GM23338 (cell line): ENCODE measurements around the genes AKT3, ZBTB18 and CATSPERE.

DNA sequence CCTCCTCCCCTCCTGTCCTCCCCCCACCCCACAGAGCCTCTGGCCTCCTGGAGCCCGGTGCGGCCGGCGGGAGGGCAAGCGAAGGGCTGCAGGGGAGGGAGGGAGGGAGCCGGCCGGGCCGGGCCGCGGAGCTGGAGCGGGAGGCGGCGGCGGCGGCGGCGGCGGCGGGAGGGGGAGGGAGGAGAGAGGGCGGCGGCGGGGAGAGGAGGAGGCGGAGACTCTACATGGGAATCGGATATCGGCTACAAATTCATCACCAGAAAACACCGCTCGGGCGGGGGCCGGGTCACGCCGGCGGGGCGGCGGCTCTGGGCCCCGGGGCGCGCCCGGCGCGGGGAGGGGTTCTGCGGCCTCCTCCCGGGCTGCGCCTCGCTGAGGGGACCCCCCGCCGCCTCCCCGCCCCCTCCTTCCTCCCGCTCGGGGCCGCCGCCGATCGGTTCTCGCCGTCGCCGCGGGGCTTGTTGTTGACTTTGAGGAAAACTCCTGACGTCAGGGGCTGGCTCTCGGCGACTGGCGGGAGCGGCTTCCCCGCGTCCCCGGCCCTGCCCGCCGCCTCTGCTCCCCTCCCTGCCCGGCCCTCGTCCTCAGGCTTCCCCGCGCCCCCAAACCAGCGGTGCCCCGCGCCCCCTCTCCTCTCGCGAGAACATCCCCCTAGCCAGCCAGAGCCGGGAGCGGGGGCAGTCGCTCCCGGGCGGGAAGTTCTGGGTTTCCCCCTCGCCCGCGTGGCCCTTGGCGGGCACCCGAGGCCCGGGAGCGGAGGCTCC lies at the start of gene AKT3:
AKT3 (minus strand) TSS at position 90 of the 764 bp plus-strand sequence.
- PRO-cap, result bidirectional peak, plus-strand start at position 259 of the sequence, minus-strand start at position 90 of the sequence; bidirectional peak, plus-strand start outside the sequence, minus-strand start at position 557 of the sequence
- RAMPAGE, long total RNA, result no peak

GRCh38 chr1:244050883-244051440 lies at the start of gene ZBTB18:
TSS of gene ZBTB18 (plus strand) at chr1:244051283.
- PRO-cap, result no peak
- RAMPAGE, long total RNA, result no peak

DNA sequence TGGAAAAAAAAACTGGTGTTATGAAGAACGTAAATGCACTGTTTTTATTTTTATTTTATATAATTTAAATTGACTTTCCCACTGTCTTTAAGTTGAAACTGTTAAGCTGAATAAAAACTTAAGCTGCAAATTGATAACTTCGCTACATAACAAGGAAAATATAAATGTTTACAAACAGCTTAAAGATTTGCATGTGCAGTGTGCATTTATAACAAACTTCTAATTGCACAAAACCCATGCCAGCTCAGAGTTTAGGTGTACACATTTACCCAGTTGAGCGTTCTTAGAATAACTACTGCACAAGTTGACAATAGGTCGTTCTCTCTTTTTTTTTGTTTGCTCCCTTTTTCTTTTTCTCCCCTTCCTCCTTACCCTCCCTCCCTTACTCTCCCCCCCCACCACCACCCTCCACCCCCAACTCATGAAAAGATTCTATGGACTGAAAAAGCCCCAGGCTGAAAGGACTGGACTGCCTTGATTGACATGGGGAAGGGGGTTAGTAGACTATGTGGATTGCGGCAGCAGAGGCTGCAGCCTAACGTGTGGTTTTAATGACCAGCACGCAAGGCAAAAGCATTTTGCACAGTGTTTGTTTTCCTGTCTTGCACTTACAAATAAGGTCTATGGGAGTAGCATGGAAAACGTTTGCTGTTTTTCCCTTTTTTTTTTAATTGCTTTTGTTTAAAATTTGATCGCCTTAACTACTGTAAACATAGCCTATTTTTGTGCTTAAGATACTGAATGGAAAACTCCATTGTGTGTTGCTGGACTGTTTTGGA lies 5.4 kb downstream of the ZBTB18 start:
- PRO-cap, result no peak
- RAMPAGE, long total RNA, result no peak

DNA sequence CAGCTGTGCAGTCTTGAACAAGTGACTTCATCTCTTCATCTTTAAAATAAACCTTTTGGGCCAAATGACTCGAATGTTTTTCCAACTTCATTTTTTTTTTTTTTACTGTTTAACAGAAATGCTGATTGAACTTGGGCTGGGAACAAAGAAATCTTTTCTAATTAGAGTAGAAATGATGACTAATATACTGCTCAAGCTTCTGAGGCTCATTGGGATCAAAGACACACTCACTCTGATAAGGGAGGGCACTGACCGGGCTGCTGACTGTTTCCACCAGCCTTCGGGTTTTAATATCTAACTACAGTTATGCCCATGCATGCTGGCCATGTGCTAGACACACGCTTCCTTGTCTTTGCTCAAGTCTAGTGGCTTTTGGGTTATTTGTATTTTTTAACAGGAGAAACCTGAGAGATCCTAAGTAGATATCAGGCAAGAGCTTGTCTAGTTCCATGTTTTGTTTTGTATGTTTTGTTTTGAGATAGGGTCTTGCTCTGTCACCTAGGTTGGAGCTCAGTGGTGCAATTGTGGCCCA lies 16.8 kb downstream of the ZBTB18 start:
- PRO-cap, result no peak
- RAMPAGE, long total RNA, result no peak

DNA sequence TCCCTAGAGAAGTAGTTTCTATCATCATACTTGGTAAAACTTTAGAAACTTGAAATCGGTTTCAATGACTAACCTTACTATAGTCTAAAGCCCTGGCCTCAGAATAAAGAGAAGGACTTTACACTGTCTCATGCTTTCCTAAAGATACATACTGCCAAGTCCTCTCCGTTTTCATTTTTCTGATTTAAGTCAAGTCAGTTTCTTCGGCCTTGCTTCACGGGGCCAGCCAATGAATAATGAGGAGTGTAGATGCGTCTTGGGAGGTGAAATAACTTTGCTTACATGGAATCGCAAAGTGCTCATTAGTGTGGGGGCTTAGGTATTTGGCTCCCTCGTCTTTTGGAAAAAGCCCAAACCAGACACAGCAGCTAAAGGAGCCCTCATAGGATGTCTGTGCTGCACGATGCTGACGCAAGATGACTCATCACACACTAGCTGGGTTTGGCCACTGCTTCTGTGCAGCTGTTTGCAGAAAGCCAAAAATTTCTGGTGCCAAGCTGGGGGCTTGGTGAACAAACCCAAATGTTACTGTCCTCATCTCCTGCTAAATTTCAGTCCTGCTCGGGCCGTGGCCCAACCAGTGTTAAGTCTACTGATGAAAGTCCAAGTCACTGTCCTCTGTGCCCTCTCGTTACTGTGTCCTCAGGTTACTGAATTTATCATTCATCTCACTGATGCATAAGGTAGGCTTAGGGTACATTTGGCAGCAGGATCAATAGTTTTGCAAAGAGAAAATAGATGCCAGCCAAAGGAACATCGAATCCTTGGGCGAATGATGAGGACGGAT lies 78.7 kb upstream of the C1orf100 start:
- PRO-cap, result no peak
- RAMPAGE, long total RNA, result no peak

DNA sequence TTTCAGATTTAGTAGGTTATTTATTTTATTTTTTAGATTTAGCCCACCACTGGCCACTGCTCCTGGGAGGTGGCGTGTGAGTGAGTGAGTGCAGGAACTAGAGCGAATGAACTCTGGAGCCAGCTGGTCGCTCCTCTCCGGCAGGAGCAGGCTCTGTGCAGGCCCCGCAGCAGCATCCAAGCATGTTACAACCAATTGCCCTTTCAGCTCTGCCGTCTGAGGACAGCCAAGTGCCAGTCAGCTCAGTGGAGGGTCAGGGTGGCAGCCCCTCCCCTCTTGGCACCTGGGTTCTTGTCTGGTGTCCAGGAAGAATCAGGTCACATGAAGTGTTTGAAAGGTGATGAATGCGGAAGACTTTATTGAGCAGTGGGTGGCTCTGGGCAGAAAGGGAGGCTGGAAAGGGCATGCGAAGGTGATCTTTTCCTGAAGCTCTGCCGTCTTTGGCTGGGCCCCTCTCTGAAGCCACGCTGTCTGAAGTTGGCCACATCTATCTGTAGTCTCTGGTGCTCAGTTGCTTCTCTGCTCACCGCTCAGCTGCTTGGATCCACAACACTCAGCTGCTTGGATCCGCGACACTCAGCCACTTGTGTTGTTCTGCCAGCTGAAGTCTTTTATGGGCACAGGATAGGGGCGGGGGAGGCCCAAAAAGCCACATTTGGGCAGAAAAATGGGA lies 40.6 kb upstream of the C1orf100 start:
- PRO-cap, result no peak
- RAMPAGE, long total RNA, result no peak

- PRO-cap, result no peak
- RAMPAGE, long total RNA, result no peak
Measured at GRCh38 chr1:244324691-244325329, 27.6 kb upstream of the C1orf100 start.

- PRO-cap, result bidirectional peak, plus-strand start at chr1:244341966, minus-strand start at chr1:244341828
- RAMPAGE, long total RNA, result no peak
Measured at GRCh38 chr1:244341246-244342256, 10.9 kb upstream of the C1orf100 start.

- PRO-cap, result unidirectional peak, plus-strand start at chr1:244362242
- RAMPAGE, long total RNA, result no peak
Measured at GRCh38 chr1:244362097-244362791, 9.8 kb downstream of the C1orf100 start.

GRCh38 chr1:244460909-244462241 lies at the start of gene CATSPERE:
TSS of gene CATSPERE (plus strand) at chr1:244461273.
- PRO-cap, result bidirectional peak, plus-strand start at chr1:244461526, minus-strand start at chr1:244461477; bidirectional peak, plus-strand start at chr1:244461840, minus-strand start at chr1:244461771
- RAMPAGE, long total RNA, result no peak

DNA sequence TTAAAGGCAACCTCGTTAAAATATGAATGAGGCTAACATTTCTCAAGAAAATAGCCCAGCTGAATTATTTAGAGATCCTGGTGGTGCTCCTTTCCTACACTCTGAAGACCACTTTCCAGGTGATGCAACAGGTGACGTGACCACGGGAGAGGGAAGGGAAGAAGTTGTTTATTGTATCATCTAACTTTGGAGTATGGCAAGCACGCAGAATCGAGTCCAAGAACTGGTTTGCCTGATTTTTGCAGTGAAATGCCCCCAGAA lies 911 bp downstream of the DESI2 start:
- PRO-cap, result bidirectional peak, plus-strand start at position 171 of the sequence, minus-strand start at position 109 of the sequence
- RAMPAGE, long total RNA, result no peak

GRCh38 chr1:244837438-244838237 lies 2.2 kb downstream of the COX20 start:
- PRO-cap, result no peak
- RAMPAGE, long total RNA, result no peak

DNA sequence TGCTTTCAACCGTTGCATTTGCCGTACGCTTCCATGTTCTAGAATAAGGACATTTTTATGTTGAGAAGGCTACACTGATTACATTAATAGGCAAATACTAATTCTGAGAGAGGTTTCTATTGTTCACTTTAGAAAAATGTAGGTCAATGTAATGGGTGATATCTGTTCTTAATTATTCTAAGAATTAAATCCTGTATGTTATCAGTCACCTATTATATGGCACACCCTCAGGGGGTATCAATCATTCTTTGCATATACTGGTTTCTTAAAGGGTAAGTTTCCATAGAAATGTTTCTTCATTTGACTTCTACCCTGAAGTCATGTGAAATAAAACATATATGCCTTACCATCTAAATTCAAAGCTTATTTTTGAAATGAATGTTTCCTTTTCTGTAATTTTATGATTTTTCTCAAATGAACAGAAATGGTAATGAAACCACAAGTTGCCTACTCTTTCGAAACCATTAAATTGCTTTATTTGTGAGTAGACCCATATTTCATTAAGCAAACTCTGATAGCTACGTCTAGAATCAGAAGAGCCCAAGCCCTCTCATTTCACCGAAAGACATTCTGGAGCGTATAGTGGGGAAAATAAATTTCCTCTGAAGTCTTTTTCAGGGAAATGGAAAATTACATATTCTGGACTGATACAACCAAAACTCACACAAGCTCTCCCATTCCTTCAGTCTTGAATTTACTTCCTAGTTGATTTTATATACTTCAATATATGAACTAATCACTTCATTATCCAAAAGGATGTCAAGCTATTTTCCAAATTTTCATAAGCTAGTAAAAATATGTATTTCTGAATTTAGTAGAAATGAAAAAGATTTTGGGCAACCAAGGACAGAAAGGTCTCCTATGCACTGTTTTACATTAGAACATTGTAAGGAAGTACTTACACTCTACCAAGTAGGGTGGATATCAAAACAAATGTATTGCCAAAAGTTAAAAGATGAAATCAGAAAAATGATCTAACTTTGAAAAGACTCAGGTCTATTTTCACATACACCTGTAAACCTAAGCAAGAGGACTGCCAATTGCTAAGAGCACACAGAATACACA lies 12.4 kb downstream of the COX20 start:
- PRO-cap, result no peak
- RAMPAGE, long total RNA, result no peak

- PRO-cap, result no peak
- RAMPAGE, long total RNA, result no peak
Measured at GRCh38 chr1:244853150-244853567, 11.2 kb downstream of the HNRNPU start.

DNA sequence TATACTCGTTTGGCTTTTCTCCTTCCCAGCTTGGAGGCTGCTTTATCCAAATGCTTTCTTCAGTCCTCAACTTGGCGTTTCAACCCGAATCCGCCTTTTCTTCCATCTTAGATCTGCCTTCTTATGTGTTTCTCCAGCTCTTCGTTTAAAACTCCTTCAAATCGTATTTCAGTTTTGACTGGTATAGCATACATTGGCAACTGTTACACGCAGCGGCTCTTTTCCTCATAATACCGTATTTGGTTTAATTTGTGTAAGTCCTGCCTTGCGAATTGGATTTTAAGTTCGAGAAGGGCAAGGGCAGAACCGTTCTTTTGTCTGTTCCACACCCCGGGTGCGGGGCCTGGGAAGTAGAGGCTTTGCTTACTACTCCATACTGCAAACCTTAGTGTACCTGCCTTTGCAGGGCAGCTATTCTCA lies 484 bp upstream of the HNRNPU start:
- PRO-cap, result bidirectional peak, plus-strand start at position 326 of the sequence, minus-strand start at position 336 of the sequence
- RAMPAGE, long total RNA, result no peak

- PRO-cap, result no peak
- RAMPAGE, long total RNA, result no peak
Measured at GRCh38 chr1:245984959-245985581, 522.0 kb downstream of the SMYD3 start.

DNA sequence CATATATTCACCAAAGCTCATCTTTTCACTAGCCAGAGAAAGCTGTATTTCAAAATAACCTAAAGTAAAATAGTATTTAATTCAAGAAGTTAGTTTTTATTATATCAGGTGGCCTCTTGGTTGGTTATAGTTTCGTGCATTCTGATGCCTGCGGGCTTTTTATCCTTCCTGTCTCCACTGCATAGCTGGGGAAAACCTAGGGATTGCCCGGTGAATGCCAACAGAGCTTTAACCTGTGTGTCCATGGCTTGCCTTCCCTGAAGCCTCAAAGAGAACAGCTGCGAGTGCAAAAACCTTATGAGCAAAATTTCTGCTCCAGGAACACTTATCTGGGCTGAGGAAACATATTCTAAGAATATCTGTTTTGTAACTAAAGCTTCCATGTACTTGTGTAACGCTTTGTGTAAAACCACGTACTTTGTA lies 7.1 kb downstream of the CNST start:
- PRO-cap, result no peak
- RAMPAGE, long total RNA, result no peak

DNA sequence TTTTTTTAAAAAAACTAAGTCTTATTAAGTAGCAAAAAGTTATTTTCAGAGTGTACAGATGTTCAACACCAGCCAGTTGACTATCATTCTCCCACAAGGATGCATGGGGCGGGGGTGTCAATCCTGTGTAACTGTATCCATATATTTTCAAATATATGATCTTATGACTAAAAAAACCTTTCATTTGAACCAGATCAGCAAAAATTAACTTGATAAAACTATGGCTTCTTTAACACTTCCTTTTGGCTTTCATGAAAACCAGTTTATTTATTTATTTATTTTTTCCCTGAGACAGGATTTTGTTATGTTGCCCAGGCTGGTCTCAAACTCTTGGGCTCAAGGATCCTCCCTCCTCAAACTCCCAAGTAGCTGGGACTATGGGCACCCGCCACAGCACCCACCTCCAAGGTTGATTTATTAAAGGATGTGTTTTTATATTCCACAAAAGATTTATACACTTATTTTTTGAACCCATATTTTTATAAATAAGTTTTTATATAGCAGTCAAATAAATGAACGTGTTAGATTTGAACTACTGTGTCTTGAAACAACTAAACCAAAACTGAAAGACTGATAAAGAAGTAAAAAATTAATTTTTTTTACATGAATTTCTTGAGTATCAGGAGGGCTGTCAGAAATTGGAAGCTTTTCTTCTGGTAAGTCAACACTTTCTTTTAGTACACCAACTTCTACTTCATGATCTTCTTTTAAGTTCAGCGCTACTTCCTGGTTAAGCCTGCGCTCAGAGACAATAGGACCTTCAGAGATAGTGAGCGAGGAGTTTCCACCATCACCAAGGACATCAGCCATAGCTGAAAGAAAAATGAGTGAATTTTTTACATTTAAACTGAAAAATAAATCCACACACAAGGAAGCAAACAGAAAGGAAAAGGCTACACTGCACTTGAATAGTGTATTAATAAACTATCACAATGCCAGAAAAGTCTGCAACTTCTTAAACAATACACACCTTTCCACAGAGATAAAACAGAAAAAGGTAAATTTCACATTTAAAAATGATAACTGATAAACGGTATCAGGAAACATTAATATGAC lies 78.9 kb downstream of the AHCTF1 start:
- PRO-cap, result no peak
- RAMPAGE, long total RNA, result no peak

DNA sequence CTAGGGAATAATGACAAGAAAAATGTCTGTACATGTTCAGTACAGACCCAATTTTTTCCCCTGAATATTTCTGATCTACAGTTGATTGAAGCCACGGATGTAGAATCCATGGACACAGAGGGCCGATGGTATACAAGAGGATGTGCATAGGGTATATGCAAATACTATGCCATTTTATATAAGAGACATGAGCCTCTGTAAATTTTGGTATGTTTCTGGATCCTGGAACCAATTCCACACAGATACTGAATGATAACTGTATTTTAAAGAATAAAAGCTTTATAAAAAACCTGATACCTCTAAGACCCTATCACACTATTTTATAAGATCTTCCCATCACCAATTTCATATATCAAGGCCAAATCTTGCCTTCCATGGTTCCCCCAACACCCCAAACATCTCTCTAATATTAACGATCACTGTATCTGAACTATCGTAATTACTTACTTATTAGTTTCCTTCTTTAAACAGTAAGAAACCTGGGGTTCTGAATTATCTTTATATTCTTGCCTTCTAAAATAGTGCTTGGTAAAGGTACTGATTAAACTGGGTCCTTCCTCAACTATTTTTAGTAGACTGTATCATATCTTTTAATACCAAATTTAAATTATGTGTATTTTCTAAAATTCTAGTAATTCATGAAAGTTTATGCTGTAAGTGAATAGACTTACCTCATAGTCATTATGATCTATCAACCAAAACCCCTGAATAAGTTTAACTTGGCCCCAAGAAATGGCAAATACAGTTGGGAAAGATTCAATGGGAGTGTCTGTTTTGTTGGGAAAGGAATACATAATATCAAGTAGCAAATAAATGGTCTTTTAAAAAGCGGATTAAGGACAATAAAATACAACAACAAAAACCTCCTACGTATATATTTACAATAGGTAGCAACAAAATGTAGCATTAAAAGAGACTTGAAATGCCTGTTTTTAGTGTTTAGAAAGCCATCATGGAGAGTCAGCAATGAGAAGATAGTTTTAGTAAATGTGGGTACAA lies 44.9 kb downstream of the AHCTF1 start:
- PRO-cap, result no peak
- RAMPAGE, long total RNA, result no peak

DNA sequence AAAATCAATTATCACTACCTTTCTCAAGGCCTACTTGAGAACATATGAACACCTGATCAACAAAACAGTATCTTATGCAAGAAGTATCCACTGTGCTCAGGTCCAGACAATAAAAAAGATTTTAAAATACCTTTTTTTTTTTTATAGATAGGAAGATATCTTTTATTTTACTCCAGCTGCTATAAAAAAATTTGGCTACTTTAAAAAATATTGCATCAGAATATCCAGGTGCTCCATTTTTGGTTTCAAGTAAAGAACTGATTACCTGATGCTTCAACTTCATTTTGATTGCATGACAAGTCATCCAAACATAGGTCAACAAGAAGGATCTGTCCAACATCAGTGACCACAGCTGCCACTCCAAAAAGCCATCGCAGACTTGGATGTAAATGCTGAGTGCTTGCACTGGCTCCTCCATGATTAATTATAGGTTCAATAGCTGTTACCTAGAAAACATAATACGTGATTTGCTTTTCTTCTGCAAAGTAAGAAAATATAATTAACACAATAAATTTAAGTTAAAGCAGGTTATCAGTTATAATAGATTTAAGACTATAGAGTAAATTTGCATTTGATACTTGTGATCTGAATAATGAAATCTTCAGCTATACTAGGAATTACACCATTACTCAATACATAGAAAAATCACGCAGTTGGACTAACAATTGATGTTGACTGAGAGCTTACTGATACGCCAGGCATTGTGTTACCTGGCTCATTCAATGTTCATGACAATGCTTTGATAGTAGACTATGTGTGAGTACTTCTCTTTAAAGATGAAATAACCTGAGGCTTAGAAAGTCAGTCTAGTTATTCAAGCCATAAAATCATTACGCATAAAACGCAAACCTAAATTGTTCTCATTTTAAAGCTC lies 18.5 kb downstream of the AHCTF1 start:
- PRO-cap, result no peak
- RAMPAGE, long total RNA, result no peak